ENCODE measurements around a stretch of chr1.

DNA sequence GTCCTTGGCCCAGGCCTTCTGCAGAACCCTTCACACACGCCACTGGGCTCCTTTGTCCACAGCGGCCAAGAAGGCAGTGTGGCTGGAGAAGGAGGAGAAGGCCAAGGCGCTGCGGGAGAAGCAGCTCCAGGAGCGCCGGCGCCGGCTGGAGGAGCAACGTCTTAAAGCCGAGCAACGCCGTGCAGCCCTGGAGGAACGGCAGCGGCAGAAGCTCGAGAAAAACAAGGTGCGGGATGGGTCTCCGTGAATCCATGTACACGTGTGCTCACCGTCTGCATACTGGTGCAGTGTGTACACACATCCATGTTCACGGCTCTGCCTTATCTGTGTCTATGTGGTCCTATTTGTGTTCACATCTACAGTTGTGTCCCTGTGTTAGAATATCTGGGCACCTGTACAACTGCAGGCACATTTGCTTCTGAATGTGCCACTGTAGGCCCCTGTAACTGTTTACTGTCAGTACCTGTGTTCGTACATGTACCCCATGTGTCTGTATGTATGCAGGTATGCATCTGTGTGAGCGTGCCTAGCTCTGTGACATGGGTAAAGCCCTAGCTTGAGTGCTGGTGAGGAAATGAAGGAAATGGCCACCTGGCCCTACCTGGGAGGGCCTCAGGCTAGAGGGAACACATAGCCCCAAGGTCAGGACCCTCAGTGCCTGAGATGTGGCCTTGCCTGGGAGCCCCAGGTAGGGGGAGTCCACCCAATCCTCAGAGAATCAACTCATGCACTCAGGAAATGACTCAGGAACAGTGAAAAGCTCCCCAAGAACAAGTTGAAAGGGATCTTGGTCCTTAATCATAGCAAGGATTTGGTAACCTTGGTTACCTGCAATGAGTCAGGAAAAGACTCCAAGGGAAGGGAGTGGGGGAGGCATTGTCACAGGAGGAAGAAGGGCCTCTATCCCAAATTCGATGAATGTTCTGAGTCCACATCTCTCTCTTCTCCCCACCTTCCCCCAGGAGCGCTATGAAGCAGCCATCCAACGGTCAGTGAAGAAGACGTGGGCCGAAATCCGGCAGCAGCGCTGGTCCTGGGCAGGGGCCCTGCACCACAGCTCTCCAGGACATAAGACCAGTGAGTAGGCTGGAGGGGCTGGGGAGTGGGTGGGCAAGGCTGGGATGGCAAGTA lies 16.8 kb downstream of the MAP7D1 start:
- PRO-cap, result no peak
- RAMPAGE, long total RNA, 2 experiments, result no peak in any of the 2 experiments

- PRO-cap, result no peak
- RAMPAGE, long total RNA, 2 experiments, result no peak in any of the 2 experiments
Observed at GRCh38 chr1:36302822-36303084, 3.4 kb upstream of the SH3D21 start.

- PRO-cap, result no peak
- RAMPAGE, long total RNA, 2 experiments, result no peak in any of the 2 experiments
Observed at GRCh38 chr1:36303528-36304831, 2.2 kb upstream of the SH3D21 start.

- PRO-cap, result no peak
- RAMPAGE, long total RNA, 2 experiments, result no peak in any of the 2 experiments
Observed at GRCh38 chr1:36322122-36322503, 1.3 kb downstream of the EVA1B start.

DNA sequence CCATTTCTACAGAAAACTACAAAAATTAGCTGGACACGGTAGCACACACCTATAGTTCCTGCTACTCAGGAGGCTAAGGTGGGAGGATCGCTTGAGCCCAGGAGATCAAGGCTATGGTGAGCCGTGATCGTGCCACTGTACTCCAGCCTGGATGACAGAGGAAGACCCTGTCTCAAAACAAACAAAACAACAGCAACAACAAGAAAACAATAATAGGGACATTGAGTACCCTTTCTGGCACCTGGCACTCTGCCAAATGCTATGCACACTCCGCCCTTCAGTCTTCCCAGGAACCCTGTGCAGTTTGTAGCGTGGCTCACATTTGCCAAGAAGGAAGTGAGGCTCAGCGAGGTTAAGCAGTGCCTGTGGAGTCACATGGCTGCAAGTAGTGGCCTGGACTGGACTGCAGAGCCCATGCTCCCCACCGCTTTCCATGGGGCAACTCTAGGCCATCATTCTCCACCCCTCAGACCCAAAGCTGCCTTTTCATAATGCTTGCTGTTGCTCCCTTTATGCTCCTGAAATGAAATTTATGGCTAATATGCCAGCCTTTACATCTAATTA lies 5.2 kb upstream of the EVA1B start:
- PRO-cap, result no peak
- RAMPAGE, long total RNA, 2 experiments, result no peak in any of the 2 experiments

GRCh38 chr1:36344054-36344696 lies 20.7 kb upstream of the EVA1B start:
- PRO-cap, result no peak
- RAMPAGE, long total RNA, 2 experiments, result no peak in any of the 2 experiments

GRCh38 chr1:36379960-36380610 lies 5.6 kb downstream of the STK40 start:
- PRO-cap, result no peak
- RAMPAGE, long total RNA, 2 experiments, result no peak in any of the 2 experiments

DNA sequence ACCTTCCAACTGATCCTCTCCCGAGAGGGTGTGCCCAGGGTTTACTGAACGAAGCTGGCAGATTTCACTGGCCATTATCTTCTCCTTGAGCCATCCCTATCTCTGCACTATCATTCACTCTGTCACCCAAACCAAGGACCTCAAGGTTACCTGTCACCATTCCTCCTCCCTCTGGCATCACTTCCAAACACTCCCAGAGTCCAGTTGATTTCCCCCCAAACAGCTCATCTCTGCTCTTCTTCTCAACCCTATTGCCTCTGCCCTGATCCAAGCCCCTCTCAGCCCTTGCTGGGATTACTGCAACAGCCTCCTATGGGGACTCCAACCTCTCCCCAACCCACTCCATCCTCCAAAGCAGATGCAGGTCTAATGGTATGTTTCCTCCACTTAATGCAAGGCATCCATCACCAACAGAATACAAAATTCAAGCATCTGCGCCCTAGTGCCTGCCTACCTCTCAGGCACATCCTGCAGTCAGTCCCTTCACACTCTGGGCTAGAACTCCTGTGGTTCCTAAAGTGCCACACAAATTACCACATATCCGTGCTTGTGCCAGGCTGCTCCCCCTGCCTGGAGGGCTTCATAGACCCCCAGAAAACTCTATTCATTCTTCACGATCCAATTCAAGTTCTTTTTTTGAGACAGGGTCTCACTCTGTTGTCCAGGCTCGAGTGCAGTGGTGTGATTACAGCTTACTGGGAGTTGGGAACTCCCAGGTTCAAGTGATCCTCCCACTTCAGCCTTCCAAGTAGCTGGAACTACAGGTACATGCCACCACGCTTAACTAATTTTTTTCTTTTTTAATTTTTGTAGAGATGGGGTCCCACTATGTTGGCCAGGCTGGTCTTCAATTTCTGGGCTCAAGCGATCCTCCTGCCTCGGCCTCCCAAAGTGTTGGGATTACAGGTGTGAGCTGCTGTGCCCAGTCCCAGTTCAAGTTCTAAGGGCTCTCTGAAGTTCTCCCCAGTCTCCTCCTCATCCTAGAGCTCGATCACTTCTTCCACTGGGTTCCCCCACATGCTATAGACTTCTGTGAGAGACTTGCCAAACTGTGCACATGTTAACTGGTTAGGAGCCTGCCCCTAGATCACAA lies 4.5 kb downstream of the STK40 start:
- PRO-cap, result no peak
- RAMPAGE, long total RNA, 2 experiments, result no peak in any of the 2 experiments

GRCh38 chr1:36387203-36388066 lies 1.7 kb upstream of the STK40 start:
- PRO-cap, result bidirectional peak, plus-strand start at chr1:36387300, minus-strand start at chr1:36387029
- RAMPAGE, long total RNA, 2 experiments, result no peak in any of the 2 experiments

- PRO-cap, result no peak
- RAMPAGE, long total RNA, 2 experiments, result no peak in any of the 2 experiments
Observed at GRCh38 chr1:36400763-36401426, 3.2 kb upstream of the LSM10 start.

- PRO-cap, result no peak
- RAMPAGE, long total RNA, 2 experiments, result no peak in any of the 2 experiments
Observed at GRCh38 chr1:36418842-36419632, 21.3 kb upstream of the LSM10 start.

DNA sequence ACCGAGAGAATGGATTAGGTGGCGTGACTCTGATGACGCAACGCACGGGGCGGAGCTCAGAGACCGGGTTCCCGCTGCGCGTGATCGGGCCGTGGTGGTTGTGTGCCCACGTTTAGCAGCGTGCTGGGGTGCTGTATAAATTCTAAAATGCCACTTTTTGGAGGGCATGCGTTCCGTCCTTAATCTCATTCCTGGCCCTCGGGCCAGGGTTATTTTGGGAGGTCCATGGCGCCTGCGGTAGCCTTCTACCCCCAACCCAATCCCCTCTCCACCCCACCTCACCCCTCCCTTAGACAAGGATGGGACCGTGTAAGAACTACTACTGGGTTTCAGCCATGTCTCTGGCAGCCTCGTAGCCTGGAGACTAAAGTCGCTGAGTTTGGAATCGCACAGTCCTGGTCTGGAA lies 229 bp upstream of the MRPS15 start:
- PRO-cap, result bidirectional peak, plus-strand start at position 59 of the sequence, minus-strand start outside the sequence
- RAMPAGE, long total RNA, 2 experiments, result no peak in any of the 2 experiments

DNA sequence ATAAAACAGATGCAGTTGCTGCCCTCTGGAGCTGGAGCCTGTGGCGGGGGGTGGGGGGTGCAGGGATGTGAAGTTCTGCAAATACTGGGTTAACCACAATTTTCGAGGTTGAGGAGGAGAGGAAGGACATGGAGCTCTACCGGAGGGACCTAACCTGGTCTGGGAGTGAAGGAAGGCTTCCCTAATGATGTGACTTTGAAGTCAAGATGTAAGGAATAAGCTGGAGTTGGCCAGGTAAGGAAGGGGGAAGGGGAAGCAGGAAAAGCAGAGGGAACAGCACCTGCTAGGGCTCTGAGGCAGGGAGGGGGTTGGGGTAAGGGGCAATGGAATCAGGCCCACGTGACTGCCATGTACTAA lies 95.0 kb upstream of the GRIK3 start:
- PRO-cap, result no peak
- RAMPAGE, long total RNA, 2 experiments, result no peak in any of the 2 experiments

GRCh38 chr1:37474263-37474464 lies 216 bp upstream of the ZC3H12A start:
- PRO-cap, result bidirectional peak, plus-strand start at chr1:37474580, minus-strand start at chr1:37474407
- RAMPAGE, long total RNA, 2 experiments, result no peak in any of the 2 experiments

DNA sequence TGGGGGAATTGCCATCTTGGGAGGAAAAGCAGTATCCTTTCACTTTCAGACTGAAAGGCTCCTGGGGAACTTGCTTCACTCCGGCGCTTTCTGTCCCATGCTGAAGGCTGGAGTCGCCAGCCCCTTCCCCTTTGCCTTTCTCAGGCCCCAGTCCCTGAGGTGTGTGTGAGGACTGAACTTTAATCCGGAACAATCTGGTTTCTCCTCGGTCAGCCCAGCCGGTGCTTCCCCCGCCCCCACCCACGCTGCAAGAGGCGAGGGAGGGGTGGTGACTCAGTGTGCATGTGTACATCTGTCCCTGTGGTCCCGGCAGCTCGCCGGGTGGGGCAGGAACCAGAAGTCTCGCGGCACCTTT lies 5.2 kb downstream of the ZC3H12A start:
- PRO-cap, result bidirectional peak, plus-strand start outside the sequence, minus-strand start at position 174 of the sequence
- RAMPAGE, long total RNA, 2 experiments, result no peak in any of the 2 experiments

GRCh38 chr1:37483380-37484415 lies 9.3 kb downstream of the ZC3H12A start:
- PRO-cap, result no peak
- RAMPAGE, long total RNA, 2 experiments, result no peak in any of the 2 experiments

DNA sequence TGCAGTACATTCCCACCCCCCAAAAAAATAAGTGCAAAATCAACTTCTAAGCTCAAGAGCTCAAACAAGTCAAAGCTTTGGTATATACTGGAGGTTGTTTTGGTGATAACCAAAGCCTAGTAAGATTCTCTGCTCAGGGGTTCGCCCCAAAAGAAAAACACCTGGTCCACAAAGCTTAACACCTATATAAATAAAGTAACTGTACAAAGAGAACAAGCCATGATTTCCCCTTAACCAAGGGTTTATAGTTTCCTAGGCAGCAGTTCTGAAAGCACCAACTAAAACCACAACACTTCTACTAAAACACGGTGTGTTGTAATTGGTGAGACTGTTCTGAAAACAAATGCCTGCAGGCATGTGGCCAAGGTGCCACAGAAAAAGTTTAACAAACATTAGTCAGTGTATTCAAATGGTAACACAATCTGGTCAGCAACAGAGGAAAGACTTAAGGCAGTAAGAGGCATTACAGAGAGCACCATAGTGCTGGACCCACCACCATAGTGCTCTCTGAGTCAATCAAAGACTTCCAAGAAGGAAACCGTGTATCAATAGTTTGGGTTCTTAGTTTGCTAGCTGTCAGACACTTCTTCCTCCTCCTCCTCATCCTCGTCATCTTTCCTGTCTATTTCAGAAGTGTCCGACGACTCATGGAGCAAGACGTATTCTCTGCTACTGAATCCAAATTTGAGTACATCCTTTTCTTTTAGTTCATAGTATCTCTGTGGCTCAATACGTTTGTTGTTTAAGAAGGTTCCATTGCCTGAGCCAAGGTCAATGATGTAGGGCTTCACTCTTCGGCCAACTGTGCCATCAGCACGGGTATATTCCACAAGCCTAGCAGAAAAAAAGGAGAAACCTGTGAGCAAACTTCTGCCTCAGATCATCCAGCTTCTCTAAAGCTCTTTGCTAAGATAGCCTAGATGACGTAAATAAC lies 16.6 kb downstream of the SNIP1 start:
- PRO-cap, result no peak
- RAMPAGE, long total RNA, 2 experiments, result no peak in any of the 2 experiments

DNA sequence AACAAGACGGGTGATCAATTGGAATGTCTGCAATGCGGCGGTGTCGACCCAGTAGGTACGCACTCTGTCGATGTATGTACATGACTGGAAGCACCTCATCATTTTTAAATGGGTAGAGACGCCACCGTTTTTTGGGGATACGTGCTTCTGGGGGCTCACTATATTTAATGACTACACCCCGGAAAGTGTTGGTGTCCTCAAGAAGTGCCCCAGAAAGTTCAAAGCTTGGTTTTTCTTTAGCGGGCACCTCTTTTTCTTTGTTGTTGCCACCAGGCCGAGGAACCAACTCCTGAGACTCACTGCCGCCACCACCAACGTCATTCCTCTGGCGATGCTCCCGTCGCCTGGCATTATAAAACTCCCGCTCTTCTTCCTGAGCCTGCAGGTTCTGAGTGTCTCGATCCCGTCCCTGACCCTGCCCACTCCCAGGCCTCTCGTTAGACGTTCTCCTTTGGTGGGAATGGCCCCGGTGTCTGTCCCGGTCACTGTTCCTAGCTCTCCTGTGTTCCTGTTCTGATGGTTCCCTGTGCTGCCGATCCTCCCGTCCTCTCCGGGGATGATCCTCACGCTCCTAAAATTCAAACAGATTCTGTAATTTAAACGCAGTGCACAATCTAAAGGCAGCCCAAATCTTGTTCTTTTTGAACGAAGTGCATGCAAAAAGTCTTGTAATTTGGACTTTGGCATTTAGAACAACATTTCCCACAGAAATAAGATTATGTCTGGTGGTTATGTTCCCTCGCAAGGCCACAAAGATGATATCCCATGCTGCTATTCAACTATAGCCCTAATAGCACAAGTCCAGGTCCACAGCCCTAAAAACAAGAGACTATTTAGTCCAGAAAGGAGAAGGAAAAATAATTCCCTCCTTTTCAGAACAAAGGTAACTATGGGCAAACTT lies 13.7 kb downstream of the SNIP1 start:
- PRO-cap, result no peak
- RAMPAGE, long total RNA, 2 experiments, result no peak in any of the 2 experiments

- PRO-cap, result no peak
- RAMPAGE, long total RNA, 2 experiments, result no peak in any of the 2 experiments
Observed at GRCh38 chr1:37552886-37553776, 962 bp downstream of the SNIP1 start.

GRCh38 chr1:37568066-37568605 lies 11.4 kb downstream of the DNALI1 start:
- PRO-cap, result no peak
- RAMPAGE, long total RNA, 2 experiments, result no peak in any of the 2 experiments

Data from right atrium auricular region (tissue), 2 donors.